ENCODE data around the genes DPEP3 and ESRP2.

GRCh38 chr16:67877796-67878338, 5.0 kb downstream of the EDC4 start:
- RRBS = no CpG with 5 or more reads among the region's 8 CpGs

GRCh38 chr16:67926153-67926881, 5.3 kb downstream of the CTRL start:
- RRBS = 67% methylated on average over 4 of the region's 18 CpGs

DNA sequence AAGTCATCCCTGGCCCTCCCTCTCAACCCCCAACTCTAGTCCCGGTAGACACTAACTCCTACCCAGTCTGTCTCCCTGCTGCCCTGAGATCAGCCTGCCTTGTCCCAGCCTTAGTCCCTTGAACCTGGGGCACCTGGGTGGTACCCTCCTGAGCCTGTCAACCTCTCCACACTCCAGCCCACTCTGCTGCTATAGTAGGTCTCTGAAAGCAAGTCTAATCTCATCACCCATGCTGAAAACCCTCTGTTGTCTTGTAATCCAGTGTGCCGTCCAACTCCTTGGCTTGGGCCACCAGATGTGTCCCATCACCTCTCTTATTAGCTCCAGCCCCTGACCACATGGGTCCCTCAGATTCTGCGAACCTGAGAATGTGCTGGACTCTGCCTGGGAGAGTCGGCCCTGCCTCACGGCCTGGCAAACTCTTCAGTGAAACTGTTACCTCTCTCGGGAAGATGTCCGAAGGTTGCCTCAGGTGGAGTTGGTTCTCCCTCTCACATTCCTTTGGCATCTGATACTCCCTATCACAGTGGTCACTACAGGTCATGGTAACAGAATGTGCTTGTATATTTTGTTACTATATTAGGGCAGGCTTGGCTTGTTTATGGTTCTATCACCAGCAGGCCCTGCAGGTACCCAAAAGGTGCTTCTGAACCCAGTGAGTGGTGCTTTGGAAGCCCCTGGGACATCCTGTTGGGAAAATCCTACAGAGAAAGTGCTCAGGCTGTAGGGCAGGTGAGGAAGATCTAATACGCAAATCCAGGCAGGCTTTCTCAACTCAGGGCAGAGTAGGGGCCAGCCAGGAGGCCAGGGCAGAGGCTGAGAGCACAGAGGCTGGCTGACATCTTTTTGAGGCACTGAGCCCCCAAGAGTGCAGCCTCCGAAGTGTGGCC, 9.8 kb downstream of the SLC12A4 start:
- RRBS = no CpG with 5 or more reads among the region's 9 CpGs

DNA sequence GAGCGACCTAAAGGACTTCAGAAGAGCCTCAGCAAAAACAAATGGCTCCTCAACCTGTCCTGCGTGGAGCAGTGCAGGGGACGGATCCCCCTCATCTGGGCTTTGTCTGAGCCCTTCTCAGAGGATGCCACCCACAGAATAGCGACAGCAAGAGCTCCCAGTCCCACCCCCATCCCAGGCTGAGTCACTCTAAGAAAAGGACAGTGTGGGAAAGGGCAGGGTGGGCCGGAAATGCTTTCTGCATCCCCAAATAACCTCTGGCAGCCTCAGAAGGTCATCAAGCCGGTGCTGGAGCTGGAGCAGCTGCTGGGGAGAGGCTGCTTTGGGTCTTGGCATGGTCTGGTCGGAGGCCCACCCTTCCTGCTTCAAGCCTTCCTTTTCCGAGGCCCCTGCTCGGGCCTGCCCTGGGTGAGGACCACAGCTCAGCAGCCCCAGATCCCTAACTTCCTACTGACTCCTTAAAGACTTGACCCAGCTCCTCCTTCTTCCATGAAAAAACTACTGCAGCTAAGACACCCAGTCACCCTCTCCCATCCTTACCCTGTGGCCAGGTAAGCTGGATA, 8.8 kb downstream of the SLC12A4 start:
- RRBS = no CpG with 5 or more reads among the region's 9 CpGs

DNA sequence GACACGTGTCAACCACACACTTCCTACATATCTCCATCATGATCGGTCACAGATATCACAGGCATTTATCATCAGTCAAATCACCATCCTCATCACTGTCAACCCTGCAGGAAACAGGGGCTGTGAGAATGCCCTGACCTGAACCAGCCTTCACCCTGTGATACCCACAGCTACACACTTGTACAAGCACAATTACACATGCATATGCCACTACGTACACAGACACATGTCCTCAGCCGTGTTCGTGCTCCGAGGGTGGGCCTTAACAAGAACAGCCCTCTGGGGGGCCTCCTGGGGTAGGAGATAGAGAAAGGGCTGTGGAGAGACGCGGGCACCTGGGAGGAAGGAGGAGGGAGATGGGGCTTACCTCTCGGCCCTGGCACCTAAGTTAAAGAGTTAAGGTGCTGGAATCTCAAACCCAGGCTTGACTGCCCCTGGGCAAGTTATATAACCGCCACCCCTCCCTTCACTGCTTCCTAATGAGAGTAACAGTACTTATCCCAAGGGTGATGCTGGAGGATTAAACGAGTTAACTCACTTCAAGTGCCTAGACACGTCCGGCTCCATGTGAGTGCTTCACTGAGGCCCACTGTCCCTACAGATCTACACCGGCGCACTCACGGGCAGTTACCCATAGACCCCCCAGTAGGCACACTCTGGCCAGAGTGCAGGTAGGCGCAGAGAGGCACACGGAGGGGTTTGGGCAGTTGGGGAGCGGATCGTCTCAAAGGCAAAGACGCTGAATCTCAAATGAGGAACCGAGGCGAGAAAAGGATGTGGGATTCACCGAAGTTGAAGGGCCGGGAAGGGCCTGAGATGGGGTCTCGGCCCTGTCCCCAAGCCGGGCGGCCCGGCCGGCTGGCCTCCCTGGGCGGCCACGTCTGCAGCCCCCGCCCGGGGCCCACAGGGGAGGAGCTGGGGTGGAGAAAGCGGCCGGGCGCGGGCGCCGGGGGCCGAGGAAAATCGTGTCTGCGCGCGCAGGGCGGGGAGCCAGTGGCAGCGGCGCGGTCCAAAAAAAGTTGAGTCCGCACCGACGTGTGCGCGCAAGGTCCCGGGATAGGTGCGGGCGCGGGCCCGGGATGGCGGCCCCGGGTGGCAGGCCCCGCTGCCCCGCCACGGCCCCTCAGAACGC, 772 bp downstream of the SLC12A4 start:
- RRBS = under 1% methylated on average over 17 of the region's 65 CpGs

GRCh38 chr16:67980176-67980888, at the start of gene DPEP3:
DPEP3 (minus strand) TSS chr16:67980499.
- RRBS = 59% methylated on average over 24 of the region's 56 CpGs

GRCh38 chr16:68023792-68024084, 654 bp downstream of the DUS2 start:
- RRBS = no CpG with 5 or more reads among the region's 8 CpGs

DNA sequence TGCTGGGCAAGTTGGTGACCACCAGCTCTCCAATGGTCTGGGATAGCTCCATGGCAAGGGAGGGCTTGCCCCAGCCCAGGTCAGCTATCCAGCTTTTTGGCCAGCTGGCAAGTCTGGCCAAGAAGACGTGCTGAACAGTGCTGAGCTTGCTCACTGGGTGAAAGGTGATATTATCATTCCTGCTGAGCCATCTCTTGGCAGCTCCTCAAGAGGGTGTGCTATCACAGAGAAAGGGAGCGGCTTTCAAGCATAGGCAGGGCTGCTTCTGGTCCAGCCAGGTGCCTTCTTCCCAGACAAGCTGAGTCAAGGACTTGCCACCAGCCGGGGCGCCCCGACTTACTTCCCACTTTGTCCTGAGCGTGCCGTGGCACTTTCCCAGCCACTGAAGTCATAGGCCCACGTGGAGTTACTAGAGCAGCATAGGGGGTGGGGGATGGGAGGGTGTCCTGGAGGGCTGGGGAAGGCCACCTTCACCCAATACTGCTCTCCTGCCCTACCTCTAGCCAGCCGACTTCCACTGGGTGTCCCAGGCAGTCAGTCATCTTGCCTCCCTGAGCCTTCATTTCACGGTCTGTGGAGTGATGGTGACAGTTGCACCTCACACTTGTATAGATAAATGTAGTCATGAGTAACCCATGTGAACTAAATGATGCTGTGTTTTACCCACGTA, 12.8 kb upstream of the NFATC3 start:
- RRBS = no CpG with 5 or more reads among the region's 11 CpGs

DNA sequence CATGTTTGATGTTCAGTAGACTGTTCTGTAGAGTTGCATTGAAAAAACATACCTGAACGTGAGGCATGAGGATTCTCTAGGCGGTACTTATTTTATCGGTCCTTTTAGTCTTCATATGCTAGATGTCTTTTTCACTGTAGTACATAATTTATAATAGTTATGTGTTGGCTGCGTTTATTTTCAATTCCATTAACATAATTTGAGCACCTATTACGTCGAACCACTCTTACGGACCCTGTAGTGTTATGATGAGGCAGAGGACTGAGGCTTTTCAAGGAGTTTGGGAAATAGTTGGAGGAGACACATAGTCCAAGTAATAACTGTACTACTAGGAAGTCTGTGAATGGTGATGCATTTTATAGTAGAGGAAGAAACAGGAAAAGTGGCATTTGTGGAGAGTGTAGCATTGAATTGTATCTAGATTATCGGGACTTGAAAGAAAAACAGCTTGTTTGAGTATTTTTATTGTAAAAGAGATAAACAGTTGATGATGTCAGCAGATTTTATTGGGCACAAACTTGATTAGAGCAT, 1.6 kb downstream of the NFATC3 start:
- RRBS = no CpG with 5 or more reads among the region's 8 CpGs

- RRBS = no CpG with 5 or more reads among the region's 5 CpGs
Measured at GRCh38 chr16:68191253-68191722, 44.6 kb downstream of the ESRP2 start.

GRCh38 chr16:68235435-68236248, at the start of gene ESRP2:
ESRP2 (minus strand) TSS chr16:68236127.
- RRBS = 9% methylated on average over 24 of the region's 97 CpGs

DNA sequence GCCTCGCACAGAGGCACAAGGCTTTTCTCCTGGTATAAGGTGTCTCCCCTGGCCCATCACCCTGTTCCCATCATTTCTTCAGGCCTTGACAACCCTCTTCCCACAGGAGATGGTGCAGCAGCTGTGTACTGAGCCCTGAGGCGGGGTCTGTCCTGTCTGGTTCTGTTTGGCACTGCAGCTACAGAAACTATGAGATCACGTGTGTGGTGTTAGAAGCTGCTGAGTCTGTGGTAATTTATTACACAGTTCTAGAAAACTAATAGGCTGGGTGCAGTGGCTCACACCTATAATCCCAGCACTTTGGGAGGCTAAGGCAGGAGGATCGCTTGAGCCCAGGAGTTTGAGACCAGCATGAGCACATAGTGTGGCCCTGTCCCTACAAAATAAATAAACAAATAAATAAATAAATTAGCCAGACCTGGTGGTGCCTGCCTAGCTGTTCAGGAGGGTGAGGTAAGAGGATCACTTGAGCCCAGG, 7.3 kb downstream of the PLA2G15 start:
- RRBS = no CpG with 5 or more reads among the region's 4 CpGs

DNA sequence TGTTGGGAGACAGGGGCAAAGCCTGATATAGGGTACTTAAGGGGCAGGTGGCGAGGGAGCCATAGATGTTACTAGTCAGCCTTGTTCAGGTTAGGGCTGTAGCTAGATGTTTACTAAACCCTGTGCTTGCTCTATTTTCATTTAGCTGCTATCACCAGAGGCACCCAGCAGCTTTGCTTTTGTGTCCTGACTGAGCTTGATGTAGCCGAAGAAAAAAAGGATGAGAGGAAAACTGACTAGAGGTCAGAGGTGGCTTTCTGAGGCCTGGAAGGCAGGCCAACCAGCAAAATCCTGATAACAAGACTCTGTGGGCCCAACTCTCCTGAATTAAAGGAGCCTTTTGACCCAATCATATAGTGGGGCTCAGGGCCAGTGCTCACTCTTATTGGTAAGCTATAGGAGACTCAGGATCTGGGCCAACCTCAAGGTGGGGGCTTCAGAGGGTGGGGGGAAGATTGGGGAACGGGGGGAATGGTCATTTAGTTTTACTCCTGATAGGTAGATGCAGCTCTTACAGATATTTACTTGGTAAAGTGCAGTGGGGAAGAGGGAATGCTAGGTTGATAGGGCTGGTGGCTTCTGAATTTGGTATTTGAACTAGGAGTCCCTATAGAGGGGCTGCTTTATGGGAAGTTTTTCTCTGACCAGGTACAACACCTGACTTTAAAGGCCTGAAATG, 13.5 kb downstream of the SLC7A6OS start:
- RRBS = no CpG with 5 or more reads among the region's 3 CpGs

- RRBS = no CpG with 5 or more reads among the region's 5 CpGs
Measured at GRCh38 chr16:68298088-68298700, 12.6 kb downstream of the SLC7A6OS start.

DNA sequence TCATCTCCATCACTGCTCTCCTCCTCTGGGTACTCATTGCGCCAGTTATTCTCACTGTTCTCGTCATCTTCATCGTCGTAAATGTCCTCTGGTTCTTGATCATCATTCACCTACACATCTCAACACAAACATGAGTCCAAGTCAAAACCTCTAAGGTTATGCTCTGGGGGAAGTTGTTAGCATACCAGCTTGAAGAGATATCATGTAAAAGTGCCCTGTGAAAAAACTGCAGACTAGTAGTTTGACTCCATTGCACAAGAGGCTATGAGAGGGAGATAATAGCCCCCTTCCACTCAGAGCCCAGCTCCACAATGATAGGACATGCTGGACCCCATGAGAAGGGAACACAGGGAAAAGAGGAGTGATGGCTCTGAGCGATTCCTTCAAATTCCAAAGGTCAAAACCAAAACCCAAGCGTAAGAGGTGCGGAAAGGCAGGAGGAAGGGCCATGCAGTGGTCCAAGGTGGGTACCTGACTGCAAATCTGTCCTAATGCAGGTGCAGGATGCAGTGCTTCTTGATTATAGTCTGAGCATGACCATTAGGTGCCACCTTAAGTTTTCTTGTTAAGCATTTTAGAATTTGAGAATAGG, 8.3 kb downstream of the SLC7A6OS start:
- RRBS = no CpG with 5 or more reads among the region's 7 CpGs

DNA sequence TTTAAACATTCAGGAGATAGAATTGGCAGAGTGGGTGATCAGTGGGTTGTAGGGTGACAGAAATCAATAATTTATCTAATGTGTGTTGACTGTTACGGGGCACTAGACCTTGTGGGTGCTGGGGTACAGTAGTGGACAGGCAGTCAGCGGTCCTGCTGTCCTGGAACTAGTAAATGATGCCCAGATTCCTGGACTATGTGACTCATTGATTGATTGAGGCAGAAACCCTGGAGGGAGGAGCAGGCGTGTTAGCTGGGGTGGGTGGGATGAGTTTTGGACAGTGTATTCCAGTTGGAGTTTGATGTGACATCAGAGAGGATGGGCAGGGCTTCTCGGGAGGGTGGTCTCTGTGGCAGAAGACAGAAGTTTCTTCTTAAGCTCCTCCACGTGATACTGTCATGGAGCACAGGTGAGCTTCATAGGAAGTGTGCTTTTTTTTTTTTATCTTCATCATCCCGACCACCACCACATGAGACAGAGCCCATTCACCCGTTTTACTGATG, 24.4 kb downstream of the PRMT7 start:
- RRBS = no CpG with 5 or more reads among the region's 7 CpGs

- RRBS = no CpG with 5 or more reads among the region's 18 CpGs
Measured at GRCh38 chr16:68345764-68346379, 35.1 kb downstream of the PRMT7 start.

DNA sequence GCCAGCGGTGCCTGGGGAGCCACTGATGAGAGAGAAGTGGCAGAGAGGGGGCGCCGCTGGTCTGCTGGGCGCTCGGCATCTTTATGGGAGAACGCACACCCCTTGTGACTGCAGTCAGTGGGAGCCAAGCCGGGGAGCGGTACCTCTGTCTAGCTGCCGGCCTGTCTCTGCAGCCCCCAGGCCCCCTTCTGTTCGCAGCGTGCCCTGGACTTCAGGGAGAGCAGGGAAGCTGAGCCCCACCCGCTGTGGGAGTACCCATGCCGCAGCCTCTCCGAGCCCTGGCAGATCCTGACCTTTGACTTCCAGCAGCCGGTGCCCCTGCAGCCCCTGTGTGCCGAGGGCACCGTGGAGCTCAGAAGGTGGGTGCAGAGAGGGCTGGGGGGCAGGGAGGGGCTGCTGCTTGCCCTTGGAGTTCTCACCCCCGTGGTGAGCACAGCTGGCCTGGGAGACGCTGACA, 44.7 kb downstream of the PRMT7 start:
- RRBS = no CpG with 5 or more reads among the region's 19 CpGs

- RRBS = 93% methylated on average over 6 of the region's 13 CpGs
Measured at GRCh38 chr16:68357572-68358141, 46.8 kb downstream of the PRMT7 start.